NCI-H460 (cell line): ENCODE results near the gene CD6.

DNA sequence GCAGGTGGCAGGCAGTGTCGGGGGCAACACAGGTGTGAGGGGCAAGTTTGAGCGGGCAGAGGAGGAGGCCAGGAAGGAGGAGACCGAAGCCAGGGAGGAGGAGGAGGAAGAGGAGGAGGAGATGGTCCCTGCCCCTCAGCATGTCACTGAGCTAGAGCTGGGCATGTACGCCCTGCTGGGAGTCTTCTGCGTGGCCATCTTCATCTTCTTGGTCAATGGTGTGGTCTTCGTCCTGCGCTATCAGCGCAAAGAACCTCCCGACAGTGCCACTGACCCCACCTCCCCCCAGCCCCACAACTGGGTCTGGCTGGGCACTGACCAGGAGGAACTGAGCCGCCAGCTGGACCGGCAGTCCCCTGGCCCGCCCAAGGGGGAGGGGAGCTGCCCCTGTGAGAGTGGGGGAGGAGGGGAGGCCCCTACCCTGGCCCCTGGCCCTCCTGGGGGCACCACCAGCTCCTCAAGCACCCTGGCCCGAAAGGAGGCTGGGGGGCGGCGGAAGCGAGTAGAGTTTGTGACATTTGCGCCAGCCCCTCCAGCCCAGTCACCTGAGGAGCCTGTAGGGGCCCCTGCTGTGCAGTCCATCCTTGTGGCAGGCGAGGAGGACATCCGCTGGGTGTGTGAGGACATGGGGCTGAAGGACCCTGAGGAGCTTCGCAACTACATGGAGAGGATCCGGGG lies 12.1 kb downstream of the TMEM132A start:
RAMPAGE:
- cytosol, long total RNA, result no peak
- long total RNA, result no peak
- nucleus, long total RNA, result no peak

DNA sequence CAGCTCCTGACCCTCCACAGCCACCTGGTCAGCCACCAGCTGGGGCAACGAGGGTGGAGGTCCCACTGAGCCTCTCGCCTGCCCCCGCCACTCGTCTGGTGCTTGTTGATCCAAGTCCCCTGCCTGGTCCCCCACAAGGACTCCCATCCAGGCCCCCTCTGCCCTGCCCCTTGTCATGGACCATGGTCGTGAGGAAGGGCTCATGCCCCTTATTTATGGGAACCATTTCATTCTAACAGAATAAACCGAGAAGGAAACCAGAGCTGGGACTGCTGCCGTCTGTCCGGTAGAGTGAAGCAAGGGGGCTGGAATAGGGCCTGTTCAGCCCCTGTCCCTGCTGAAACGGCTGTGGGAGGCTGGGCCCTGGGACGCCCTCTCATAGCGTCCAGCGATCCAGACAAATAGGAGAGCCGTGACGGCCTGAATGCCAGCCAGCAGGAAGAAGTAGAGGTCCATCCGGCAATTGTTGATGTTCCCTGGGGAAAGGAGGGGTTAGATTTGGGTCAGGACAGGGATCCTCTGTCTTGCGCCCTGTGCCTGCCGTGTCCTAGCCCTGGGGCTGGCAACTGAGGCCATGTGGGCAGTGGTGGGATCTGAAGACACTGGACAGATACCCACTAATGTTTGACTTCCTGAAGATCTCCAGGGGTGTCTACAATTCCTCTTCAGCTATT lies 12.8 kb downstream of the TMEM132A start:
RAMPAGE:
- cytosol, long total RNA, result no peak
- long total RNA, result no peak
- nucleus, long total RNA, result no peak

RAMPAGE:
- cytosol, long total RNA, result no peak
- long total RNA, result no peak
- nucleus, long total RNA, result no peak
Measured at GRCh38 chr11:60952791-60952996, 718 bp upstream of the SLC15A3 start.

GRCh38 chr11:60971213-60972028 lies at the start of gene CD6:
Gene CD6, plus strand, starts transcription at chr11:60971680.
RAMPAGE:
- cytosol, long total RNA, result no peak
- long total RNA, result no peak
- nucleus, long total RNA, result no peak

RAMPAGE:
- cytosol, long total RNA, result no peak
- long total RNA, result no peak
- nucleus, long total RNA, result no peak
Measured at GRCh38 chr11:60987859-60988361, 16.4 kb downstream of the CD6 start.

DNA sequence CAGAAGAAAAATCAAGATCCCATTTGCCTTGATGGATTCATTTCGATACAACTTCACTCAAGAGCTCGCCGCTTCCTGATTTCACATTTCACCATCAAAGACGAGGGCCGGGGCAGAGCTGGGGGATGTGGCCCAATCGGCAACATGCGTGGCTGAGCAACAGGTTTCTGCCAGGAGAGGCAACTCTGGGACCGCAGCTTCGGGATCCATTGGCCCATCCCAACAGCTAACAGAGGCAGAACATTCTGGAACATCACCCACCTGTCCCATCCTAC lies 36.3 kb upstream of the CD5 start:
RAMPAGE:
- cytosol, long total RNA, result no peak
- long total RNA, result no peak
- nucleus, long total RNA, result no peak

DNA sequence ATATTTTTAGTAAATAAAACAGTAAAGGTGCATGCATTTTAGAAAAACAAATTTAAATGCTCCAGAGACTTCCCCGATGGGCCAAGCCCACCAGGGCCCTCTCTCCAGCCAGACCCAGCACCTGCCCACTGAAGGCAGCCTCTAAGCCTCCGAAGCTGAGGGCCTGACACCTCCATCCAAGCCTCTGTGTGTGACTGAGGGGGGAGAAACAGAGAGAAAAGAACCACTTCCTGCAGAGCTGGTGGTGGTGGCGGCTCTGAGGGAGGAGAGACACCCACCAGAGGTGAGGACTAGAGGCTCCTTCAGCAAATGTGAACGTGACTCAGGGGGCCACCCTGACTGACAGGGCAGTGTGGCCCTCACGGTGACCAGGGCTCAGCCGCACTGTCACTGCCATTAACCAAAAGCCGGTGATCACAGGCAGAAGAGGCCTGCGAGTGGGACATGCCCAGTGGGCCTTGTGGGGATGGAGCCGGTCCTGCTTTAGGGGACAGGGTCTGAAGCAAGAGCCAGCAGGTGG lies 31.1 kb upstream of the CD5 start:
RAMPAGE:
- cytosol, long total RNA, result no peak
- long total RNA, result no peak
- nucleus, long total RNA, result no peak

DNA sequence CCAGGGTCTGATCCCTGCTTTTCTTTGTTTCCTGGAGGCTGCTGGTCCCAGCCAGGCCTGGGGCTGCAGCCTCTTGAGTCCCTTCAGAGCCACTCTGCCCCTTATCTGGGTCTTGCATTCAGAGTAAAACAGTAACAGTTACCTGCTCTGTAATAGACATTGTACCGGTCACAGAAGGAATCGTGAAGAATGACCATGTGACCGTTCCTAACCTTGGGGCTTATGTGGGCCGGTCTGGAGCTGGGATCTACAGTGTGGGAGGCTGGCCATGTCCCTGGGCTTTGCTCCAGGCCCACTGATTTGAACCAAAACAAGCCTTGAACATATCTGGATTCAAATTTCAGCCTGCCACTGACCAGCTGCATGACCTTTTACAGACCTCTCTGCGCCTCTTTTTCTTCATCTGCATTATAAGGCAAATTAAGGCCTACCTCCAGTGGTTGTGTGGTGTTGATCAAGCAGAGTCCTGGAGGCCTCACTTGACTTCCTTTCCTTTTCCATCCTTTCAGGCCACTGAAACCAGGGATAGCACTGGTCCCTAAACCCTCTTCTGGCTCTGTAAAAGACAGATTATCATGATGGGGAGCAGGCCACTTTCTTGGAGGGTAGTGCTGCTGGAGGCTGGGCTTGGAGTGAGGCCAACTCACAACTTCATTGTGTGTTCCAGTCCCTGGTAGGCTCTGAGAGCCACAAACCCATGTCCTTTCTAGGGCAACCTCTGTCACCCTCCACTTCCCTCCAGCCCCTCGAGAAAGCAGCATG lies 2.0 kb downstream of the TKFC start:
RAMPAGE:
- cytosol, long total RNA, result no peak
- long total RNA, result no peak
- nucleus, long total RNA, result no peak

GRCh38 chr11:61341615-61342739 lies 8.9 kb downstream of the TKFC start:
RAMPAGE:
- cytosol, long total RNA, result no peak
- long total RNA, result no peak
- nucleus, long total RNA, result no peak

DNA sequence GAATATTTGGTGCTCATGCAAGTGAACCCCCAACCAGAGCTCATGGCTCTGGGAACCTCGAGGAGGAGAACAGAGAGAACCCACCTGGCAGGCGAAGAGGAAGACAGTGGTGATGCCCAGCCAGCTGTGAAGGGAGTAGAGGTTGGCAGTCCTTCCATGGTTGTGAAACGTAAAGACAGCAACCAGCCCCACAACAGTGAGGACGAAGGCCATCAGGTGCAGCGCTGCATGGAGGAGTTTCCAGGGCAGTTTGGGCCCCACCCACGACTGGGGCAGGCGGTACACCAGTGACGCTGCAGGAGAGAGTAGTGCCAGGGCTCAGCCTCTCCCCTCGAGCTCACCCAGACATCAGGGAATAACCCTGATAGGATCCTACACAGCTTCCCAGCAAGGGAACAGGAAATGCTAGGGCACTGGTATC lies 8.0 kb downstream of the CYB561A3 start:
RAMPAGE:
- cytosol, long total RNA, result no peak
- long total RNA, result no peak
- nucleus, long total RNA, result no peak

DNA sequence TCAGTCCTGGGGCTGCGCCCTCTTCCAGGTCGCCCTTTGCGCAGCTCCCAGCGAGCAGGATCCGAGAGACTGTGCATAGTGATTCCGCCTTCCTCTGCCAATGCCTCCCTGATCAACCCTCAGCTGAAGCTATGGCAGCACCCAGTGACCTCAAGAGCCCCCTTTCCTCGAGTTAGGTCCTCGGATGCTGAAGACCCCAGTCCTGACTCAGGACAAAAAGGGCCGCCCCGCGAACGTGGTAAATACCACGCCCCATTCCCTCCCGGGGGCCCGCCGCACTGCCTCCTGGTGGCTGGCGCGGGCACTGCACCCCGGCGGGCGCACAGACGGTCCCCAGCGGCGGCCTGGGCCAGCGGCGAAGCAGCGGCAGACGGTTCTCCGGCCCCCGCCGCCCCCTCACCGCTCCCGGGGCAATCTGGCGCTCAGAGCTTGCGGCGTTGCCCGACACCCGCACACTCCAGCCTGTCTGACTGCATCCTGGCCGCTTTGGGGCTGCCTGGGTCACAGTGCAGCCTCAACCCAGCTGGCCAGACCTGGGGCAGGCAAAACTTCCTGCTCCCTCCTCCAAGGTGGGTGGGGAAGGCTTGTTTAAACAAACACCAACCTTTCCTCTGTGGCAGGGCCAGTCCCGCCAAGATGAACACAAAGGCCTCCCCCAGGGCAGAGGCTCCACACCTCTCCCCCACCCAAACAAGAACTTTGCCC lies 13.3 kb downstream of the SYT7 start:
RAMPAGE:
- cytosol, long total RNA, result no peak
- long total RNA, result no peak
- nucleus, long total RNA, result no peak

RAMPAGE:
- cytosol, long total RNA, result no peak
- long total RNA, result no peak
- nucleus, long total RNA, result no peak
Measured at GRCh38 chr11:61580021-61580655, 738 bp downstream of the SYT7 start.

RAMPAGE:
- cytosol, long total RNA, result no peak
- long total RNA, result no peak
- nucleus, long total RNA, result no peak
Measured at GRCh38 chr11:61688345-61688694, 8.1 kb downstream of the DAGLA start.

DNA sequence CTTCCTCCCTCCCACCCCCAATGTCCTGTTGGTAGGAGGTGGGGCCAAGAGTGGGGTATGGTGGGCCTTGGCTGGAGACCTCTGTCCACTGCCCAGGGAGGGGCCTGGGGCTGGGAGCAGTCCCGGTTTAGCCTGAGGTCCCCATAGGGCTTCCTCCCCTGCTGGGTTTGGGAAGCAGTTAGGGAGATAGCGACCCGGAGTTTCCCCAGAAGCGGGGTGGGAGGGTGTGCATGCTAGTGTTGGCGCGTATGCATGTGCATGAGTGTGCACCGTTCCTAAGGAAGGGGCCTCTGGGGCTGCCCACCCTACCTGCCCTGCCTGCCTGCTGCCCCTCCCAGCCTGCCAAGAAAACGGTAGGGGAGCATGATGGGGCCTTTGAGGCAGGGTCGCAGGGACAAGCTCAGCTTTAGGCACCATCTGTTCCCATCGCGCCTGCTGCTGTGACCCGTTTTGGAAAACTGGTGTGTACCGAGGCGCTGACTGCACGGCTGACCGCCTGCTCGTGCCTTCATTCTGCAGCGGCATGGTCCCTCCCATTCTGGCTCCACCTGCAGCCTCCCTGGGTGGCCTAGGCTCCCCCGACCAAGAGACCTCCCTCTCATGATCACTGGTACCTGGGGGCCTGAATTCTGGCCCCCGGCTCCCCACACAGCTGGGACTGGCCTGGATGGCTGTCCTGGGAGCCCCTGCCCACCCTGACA lies 6.8 kb upstream of the MYRF start:
RAMPAGE:
- cytosol, long total RNA, result no peak
- long total RNA, result no peak
- nucleus, long total RNA, result no peak

DNA sequence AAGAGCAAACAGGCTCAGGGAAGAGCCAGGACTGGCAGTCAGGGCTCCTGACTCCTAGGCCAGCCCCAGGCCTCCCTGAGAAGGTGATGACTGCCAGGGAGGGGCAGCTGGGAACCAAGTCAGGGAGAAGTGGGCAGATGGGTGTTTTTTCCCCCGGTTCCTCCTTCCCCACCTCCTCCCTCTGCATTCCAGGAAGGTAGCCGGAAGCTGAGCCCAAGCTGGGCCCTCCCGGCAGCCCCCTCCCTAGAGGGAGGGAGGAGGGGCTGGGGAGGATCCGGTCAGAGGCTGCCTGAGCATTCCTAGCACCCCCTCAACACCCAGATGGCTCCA lies 19.6 kb downstream of the MYRF start:
RAMPAGE:
- cytosol, long total RNA, result no peak
- long total RNA, result no peak
- nucleus, long total RNA, result no peak

GRCh38 chr11:61782651-61783455 lies 9.5 kb downstream of the TMEM258 start:
RAMPAGE:
- cytosol, long total RNA, result no peak
- long total RNA, result no peak
- nucleus, long total RNA, result no peak

DNA sequence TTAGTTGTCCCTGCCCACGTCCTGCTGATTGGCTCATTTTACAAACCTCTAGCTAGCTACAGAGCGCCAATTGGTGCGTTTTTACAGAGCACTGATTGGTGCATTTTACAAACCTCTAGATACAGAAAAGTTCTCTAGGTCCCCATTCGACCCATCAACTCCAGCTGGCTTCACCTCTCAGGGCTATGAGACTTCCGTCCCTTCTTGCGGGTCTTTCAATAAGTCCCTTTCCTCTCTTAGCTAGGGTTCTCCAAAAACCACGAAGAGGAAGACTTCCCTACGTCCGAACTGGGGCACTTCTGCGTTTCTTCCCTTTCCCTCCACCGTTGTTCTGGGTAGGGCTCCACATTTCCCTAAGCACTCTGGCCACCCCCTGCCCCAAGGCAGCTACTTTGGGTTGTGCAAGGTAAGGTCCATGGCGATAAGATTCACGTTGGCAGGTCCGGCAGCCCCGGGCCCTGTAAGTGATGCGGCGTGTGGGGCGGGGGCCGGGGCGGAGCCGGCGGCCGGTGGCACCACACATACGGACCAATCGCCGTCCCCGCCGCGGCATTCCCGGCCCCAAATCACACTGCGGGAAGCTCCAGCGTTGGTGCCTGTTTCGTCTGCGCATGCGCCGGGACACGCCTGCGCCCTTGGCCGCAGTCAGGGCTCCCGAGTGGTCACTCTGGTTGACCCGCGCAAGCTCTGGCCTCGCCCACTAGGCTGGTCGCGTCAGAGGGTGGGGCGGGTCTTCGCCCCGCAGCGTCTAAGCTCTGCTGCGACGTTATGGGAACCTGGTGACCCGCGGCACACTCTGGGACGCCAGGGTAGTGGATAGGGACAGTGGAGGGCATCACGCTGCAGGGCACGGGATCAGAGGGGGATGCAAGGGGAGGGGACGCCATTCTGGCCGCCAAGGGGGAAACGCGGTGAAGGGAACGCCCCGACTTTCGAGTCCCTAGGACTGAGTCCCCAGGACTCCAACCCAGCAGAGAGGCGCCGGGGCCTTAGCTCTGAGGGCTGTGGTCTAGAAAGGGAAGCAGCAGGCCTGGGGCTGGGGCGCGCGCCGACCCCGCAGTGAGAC lies 1.8 kb downstream of the FADS1 start:
RAMPAGE:
- cytosol, long total RNA, result no peak
- long total RNA, result no peak
- nucleus, long total RNA, result no peak

GRCh38 chr11:61816009-61816639 lies 679 bp downstream of the FADS1 start:
RAMPAGE:
- cytosol, long total RNA, result no peak
- long total RNA, result no peak
- nucleus, long total RNA, result start-site peak on the plus strand at chr11:61815883-61816353, 25 and 14 reads in 2 replicates

RAMPAGE:
- cytosol, long total RNA, result no peak
- long total RNA, result no peak
- nucleus, long total RNA, result no peak
Measured at GRCh38 chr11:61910732-61911267, 6.6 kb downstream of the RAB3IL1 start.

DNA sequence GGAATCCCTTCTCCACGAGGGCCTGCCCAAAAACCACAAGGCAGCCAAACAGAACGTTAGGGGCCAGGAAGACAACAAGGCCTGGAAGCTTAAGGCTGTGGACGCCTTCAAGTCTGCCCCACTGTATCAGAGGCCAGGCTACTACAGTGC lies 5.2 kb downstream of the FTH1 start:
RAMPAGE:
- cytosol, long total RNA, result no peak
- long total RNA, result no peak
- nucleus, long total RNA, result no peak